Measurements from ENCODE around the genes TAFA1 and LMOD3.

DNA sequence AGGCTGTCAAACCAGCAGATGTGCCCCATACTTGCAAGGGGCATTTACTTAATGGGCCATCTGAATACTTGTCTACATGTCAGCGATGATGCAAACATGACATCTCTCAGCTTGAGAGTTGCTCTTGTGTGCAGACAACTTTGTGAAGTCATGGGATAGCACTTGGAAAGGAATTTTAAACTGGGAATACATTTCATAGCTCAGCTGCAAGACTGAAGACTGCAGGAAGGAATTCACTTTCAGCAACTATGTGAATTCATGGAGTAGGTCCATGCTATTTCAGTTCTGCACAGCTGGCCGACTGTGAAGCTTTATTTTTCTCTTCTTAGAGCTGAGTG is 127.5 kb upstream of the ADAMTS9 start:
- PRO-cap = no peak
- RRBS = no CpG with 5 or more reads among the region's 2 CpGs

DNA sequence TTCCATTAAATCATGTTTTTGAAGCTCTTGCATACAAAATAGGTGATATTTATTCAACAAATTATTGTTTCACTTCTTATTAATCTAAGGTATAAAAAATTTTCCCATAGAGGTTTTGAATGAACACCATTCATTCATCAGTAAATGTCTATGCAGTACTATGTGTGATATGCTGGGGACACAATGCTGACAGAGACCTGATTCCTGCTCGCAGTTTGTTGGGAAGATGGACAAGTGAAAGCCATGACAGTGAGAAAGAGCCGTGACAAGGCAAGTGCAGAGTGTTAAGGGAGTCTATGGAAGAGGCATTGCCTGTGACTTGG is 337.9 kb upstream of the ADAMTS9 start:
- PRO-cap = no peak
- RRBS = no CpG with 5 or more reads among the region's 2 CpGs

GRCh38 chr3:65493452-65493749 is 545.3 kb downstream of the MAGI1 start:
- PRO-cap = no peak
- RRBS = no CpG with 5 or more reads among the region's 6 CpGs

GRCh38 chr3:65871130-65872125 is 167.3 kb downstream of the MAGI1 start:
- PRO-cap = no peak
- RRBS = no CpG with 5 or more reads among the region's 6 CpGs

DNA sequence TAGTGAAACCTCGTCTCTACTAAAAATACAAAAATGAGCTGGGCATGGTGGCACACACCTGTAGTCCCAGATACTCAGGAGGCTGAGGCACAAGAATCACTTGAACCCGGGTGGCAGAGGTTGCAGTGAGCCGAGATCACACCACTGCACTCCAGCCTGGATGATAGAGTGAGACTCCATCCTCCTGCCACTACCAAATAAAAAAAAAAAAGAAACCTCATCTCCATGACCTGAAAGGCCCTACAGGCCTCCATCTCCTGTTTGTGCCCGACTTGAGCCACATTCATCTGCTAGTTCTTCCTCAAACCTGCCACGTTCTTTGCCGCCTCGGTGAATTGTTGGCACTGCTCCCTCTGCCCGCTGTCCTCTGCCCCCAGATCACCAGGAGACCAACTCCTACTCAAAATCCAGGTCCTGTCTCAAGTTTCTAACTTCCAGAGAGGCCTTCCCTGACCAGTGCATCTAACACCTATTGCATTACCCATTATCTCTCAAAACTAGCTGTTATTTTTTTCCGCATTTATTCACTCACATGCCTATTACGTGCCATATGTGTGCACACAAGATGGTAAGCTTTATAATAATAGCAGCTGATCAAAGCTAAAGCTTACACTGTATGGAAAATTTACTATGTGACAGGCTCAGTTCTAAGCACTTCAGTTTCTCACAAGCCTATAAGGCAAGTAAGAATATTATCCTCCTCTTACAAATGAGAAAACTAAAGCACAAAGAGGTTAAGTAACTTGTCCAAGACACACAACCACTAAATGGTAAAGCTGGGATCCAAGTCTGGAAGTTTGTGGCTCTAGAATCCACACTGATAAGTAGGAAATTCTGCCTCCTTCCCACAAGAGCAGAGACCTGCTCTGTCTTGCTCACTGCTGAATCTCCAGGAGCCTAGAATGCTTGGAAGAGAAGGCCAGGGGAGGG is 60.9 kb downstream of the MAGI1 start:
- PRO-cap = no peak
- RRBS = no CpG with 5 or more reads among the region's 10 CpGs

- PRO-cap = no peak
- RRBS = no CpG with 5 or more reads among the region's 5 CpGs
Measured at GRCh38 chr3:66304221-66304652, 83.4 kb downstream of the SLC25A26 start.

DNA sequence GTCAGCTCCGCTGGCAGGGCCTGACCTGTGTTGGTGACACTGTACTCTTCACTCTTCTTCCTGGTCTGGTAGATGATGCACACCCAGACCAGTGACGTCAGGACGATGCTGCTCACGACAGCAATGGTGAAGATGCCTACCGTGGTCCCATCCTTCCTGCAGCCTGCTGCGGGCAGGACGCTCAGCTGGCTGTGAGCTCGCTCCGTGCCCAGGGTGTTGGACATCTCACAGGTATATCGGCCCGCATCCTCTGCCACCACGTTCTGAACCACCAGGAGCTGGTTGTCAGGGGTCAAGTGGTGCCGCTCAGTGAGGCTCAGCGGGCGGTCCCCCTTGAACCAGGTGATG is 117.9 kb downstream of the LRIG1 start:
- PRO-cap = no peak
- RRBS = no CpG with 5 or more reads among the region's 15 CpGs

DNA sequence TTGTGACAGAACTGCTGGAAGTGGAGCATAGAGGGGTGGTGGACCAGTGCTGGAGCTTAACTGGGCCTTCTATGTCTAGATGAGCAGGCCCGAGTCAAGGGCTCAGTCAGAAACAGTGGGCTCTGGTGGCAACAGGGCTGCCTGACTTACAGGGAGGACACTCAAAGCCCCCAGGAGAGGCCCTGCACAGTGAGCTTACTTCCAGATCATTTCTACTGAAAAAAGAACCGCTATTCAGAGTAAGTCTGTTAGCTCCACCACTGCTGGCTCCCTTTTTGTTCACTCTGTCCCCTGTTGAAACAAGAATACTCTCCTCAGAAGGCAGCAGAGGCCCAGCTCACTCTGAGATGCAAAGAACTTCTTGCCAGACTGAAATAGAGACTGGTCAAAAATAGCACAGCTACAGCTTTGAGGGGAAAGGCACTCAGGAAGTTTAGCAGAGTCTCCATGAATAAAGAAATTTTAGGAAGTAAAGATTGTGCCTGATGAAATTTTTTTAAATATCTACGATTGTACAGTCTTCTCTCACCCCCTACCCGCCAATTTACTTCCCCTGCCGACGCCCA is 46.8 kb downstream of the LRIG1 start:
- PRO-cap = no peak
- RRBS = no CpG with 5 or more reads among the region's 6 CpGs

DNA sequence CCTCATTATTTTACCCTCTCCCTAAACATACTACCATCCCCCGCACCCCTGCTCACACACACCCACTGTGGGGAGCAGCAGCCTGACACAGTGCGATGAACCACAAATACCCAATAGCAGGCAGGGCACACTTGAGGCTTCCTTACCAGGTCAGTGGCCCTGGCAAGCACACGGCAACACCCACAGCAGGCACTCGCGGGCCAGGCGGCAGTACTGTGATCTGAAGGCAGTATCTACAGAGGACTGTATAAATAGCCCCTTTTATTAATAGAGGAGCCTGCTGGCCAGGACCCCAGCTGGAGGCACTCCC is 44.2 kb downstream of the LRIG1 start:
- PRO-cap = no peak
- RRBS = no CpG with 5 or more reads among the region's 6 CpGs

DNA sequence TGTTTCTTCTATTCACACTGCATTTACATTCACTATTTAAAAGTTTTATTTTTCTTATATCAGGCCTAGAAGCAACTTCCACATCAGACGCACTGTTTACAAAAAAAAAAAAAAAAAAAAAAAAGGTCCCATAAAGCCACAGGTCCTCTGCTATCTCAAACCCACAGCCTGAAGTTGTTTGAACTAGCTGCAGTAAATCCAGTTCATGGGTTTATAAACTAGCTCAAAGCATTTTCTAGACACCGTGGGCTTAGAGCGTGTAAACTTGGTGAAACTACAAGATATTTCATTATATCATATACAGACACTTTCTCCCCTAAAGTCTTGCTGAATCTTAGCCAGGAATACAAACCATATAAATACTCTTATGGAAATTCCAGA is 3.2 kb downstream of the LRIG1 start:
- PRO-cap = no peak
- RRBS = no CpG with 5 or more reads among the region's 3 CpGs

DNA sequence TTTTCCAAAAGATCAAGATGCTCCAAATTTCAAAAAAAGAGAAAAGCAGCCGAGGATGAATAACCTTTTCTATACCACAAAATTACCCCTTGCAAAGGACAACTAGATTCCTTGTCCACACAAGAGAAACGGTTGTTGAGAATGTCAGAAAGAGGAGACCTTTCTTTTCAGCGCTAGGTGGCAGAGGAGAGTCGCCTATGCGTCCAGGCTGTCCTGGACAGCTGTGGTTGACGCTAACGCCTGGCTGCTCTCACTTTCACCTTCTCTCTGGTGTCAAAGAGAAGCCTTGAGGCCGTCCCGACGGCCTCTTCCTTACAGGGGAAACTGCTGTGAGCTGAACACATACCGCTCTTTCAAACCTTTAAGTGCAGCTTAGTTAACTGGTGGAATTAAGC is 26.3 kb upstream of the KBTBD8 start:
- PRO-cap = no peak
- RRBS = no CpG with 5 or more reads among the region's 11 CpGs

- PRO-cap = no peak
- RRBS = no CpG with 5 or more reads among the region's 2 CpGs
Measured at GRCh38 chr3:66999948-67000590, 2.0 kb downstream of the KBTBD8 start.

GRCh38 chr3:67489600-67489896 is 164.9 kb downstream of the SUCLG2 start:
- PRO-cap = no peak
- RRBS = no CpG with 5 or more reads among the region's 2 CpGs

GRCh38 chr3:67489897-67490176 is 164.6 kb downstream of the SUCLG2 start:
- PRO-cap = no peak
- RRBS = no CpG with 5 or more reads among the region's 3 CpGs

DNA sequence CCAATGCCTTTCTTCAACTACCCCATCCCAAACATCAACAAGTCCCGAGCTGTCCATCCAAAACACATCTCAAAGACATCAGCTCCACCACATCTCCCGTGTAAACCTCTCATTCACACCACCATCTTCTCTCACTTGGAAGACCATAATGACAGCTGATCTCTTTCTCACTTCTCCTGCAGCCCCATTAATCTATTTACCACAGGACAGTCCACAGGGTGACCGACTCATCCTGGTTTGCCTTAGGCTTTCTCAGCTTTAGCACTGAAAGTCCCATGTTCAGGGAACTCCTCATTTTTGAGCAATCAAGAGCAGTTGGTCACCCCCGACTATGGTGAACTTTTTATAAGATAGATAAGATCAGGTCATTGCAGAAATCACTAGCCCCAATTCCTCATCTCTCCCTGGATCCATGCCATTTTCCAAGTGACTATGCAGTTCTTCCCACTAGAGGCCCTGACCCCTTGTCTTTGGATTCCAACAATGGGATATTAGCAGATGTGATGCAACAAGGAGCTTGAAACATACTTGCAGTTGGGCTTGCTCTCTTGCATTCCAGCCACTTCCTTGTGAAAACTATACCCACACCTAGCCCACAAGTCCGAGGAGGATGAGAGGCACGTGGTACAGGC is 60.8 kb downstream of the SUCLG2 start:
- PRO-cap = no peak
- RRBS = no CpG with 5 or more reads among the region's 6 CpGs

- PRO-cap = no peak
- RRBS = no CpG with 5 or more reads among the region's 5 CpGs
Measured at GRCh38 chr3:67648124-67648681, 6.2 kb downstream of the SUCLG2 start.

GRCh38 chr3:67947670-67947942 is 56.4 kb upstream of the TAFA1 start:
- PRO-cap = no peak
- RRBS = no CpG with 5 or more reads among the region's 3 CpGs

GRCh38 chr3:68003981-68004643 is at the start of gene TAFA1:
TSS of gene TAFA1 (plus strand) at chr3:68004247.
- PRO-cap = no peak
- RRBS = no CpG with 5 or more reads among the region's 9 CpGs

DNA sequence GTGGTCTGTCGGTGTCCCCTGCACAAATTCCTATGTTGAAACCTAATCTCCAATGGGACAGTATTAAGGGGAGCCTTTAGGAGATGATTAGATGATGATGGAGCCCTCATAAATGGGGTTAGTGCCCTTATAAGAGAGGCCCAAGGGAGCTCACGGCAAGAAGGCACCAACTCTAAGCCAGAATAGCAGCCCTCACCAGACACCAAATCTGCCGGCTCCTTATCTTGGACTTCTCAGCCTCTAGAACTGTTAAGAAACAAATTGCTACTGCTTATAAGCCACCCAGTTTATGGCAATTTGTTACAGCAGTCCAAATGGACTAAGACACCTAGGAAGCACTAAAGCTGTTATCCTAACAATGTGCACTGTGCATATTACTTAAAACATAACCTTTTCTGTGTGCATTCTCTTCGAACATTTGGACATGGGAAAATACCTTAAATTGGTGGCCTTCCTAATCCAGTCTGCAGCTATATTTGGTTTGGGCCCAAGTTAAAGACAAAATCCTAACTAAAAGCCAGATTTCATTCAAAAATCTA is 761 bp upstream of the TMF1 start:
- PRO-cap = no peak
- RRBS = no CpG with 5 or more reads among the region's 4 CpGs

- PRO-cap = no peak
- RRBS = no CpG with 5 or more reads among the region's 11 CpGs
Measured at GRCh38 chr3:69121944-69122936, at the start of gene LMOD3. TSS of gene LMOD3 (minus strand) at chr3:69122595.

Data from MCF 10A (cell line).